Osteocyte (in vitro differentiated cells): ENCODE measurements around the genes C17orf99 and SYNGR2.

- PRO-cap: no peak
Measured at GRCh38 chr17:77778999-77779697, 179.4 kb upstream of the TNRC6C start.

DNA sequence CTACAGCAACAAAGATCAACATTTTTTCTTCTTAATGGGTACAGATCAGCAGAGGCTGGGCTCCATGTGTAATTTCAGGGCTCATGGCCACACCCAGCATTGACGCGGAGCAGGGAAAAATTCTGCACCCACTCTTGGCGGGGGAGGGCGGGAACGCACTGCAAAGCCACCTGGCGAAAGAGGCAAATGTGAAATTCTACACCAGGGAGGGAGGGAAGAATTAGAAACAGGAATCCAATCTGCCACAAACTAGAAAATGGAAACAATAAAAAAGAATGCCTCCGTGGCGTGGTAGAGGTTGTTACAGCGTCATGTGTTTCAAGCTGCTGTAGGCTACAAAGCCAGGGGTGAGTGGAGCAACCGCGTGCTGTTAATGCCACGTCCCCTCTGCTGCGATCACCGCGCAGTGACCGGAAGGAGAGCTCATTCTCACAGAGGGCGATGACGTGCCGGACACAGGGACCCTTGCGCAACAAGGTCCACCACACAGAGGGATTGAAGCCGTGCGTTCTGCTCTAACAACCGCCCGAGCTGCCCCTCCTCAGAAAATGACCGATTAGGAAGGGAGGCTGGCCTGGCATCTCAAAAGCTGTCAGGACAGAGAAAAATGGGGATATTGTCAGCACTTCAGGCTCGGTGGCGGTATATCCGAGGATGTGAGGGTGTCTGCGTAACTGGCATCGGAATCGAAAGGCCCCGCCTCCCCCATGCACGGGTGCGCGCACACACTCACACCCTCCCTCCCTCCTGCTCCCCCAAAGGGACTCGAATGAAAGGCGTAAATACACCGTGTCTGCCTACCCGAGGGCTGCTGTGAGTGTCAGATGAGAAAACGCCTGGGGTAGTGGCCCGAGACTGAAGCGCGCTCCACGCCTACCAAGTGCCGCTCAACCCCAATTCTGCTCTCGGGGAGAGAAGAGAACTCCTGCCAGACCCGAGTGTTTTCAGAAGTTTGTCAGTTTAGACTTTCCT lies 70.9 kb upstream of the TNRC6C start:
- PRO-cap: bidirectional peak, plus-strand start at position 426 of the sequence, minus-strand start at position 408 of the sequence

GRCh38 chr17:77957247-77958351 lies 904 bp upstream of the TNRC6C start:
- PRO-cap: no peak

- PRO-cap: no peak
Measured at GRCh38 chr17:77964625-77965035, 6.1 kb downstream of the TNRC6C start.

- PRO-cap: no peak
Measured at GRCh38 chr17:77974427-77974923, 16.0 kb downstream of the TNRC6C start.

GRCh38 chr17:78093455-78093745 lies 35.2 kb downstream of the TMC6 start:
- PRO-cap: no peak

- PRO-cap: no peak
Measured at GRCh38 chr17:78120473-78121598, 7.7 kb downstream of the TMC6 start.

DNA sequence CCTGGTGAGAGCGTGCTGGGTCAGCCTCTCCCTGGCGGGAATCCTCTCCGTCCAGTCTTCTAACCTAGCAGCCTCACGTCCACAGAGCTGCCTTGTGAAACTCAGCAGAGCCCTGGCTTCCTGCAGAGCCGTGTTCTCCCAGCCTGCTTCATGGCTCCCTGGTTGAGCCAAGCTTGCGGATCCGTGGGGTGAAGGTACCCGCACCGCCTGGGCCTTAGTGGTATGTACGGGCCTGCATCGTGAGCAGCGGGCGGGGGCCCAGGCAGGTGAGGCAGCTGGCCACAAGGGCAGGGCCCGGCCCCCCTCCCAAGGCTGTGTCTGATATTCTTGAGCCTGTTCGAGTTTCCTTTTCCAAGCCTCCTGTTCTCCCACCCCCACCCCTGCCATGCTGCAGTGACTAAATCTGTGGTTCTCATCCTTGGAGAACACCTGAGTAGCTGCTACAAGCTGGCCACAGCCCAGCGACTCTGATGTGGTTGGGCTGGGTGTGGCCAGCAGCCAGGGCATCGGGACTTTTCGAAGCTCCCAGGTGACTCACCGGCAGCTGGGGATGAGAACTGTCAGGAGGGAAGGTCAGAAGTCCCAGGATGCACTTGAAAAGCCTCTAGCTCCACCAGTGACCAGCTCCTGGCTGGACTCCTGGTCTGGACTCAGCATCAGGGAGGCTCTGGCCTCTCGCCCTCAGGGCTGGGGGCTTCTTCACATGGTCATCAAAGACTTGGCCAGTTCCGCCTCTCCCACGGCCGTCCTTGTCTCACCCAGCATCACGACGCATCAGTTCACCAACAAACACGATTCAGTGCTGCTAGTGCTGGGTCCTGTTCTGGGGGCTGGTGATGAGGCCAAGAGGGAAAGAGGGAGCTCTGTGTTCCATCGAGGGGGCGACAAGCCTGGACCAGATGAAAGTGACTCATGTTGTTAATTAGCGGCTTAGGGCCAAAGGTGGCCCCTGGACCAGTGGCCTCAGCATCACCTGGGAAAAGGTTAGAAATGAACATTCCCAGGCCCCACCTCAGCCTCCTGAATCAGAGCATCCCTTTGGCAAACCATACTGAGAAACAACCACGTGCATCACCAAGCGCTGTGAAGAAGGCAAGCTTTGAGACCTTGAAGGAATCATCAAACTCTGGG lies 4.1 kb upstream of the C17orf99 start:
- PRO-cap: no peak

DNA sequence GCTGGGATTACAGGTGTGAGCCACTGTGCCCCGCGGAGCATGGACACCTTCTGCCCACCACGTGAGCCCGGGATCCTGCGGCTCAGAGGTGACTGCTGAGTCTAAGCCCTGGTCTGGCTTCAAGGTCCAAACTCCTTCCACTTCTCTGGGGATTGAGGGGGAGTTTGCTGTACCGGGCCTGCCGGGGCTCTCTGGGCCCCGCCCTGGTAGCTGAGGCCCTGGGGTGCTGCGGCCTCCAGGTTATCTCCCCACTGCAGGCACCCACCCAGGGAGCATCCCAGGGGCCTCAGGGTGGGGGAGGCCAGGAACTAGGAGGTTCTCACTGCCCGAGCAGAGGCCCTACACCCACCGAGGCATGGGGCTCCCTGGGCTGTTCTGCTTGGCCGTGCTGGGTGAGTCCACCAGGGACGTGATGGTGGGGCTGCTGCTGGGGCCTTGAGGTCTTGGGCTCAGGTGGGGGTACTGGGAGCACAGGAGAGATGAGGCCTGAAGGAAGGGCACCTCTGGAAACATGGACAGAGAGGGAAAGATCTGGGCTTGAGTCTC lies at the start of gene C17orf99:
TSS of gene C17orf99 (plus strand) at position 333 of the 546 bp plus-strand sequence.
- PRO-cap: no peak

DNA sequence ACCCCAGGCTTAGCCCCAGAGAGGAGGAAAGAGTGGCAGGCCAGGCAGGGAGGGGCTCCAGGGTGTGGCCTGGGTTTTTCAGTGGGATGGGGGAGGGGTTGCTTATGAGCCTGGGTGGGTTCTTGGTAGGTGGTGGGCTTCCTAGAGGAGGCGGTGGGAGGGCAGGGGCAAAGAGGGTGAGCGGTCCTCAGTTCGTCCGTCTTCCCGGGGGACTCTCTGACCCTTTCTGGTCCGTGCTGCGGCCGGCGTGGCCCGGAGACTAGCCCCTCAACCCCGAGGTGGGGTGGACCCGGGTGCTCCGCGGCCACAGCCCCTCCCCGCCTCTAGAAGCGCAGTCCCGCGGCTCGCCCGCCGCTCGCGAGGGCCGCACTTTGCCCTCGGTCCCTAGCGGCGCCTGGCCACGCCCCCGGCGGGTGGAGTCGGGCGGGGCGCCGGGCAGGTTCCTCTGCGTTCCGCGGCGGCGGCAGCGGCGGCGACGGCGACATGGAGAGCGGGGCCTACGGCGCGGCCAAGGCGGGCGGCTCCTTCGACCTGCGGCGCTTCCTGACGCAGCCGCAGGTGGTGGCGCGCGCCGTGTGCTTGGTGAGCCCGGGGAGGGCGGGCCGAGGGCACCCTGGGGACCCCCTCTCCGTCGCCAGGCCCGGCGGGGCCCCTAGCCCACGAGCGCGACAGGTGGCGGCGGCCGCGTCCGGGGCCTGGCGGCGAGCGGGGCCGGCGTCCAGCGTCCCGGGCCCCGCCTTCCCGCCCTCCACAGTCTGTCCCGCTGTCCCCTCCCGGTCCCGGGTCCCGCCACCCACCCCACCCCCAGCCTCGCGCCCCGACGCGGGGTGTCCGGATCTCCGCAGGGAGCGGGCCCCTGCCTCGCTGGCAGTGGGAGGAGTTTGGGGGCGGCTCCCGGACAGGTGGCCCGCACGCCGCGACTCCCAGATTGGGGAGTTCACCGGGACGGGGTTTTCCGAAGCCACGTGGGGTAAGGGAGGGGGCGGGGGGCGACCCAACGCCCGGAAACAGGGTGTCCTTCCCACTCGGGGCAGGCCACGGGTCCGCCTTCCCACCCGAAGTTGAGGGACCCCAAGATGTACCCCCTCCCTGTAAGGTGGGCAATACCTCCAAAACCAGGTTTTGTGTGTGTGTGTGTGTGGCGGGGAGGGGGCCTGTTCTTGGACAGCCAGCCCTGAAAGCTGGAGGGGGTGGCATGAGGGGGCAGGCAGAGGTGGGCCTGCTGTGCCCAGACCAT lies at the start of gene SYNGR2:
TSS of gene SYNGR2 (plus strand) at position 448 of the 1,237 bp plus-strand sequence.
- PRO-cap: bidirectional peak, plus-strand start at position 448 of the sequence, minus-strand start at position 325 of the sequence

- PRO-cap: no peak
Measured at GRCh38 chr17:78267746-78268431, 36.5 kb downstream of the TMEM235 start.

DNA sequence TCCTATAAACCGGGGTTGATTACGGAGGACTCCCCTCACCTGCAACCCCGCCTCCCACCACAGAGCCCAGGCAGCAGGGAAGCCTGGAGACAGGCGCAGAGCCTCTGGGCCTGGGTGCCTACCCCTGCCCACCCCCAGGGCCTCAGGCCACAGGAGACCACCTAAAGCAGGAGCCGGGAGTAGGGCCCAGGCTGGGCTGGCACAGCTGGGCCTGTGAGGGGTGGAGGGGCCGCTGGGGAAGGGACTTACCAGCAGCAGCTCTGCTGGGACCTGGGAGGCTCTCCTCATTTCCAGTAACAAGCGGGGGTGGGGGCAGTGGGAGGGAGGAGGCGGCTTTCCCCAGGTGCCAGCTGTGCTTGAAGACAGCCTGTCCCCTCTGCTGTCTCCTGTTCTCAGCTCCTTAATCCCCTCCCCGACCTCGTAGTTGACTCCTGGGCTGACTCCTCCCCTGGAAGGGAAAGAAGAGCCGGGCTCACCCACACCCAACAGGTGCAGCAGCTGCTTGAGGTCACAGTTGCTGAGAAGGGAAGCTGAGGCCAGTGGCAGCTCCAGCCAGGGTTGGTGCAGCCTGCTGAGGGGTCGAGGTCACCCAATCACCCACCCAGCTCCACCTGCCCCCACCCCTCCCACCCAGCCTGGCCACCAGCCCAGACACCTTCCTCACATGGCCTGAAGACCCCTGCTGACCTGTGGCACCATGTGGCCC lies 46.9 kb downstream of the TMEM235 start:
- PRO-cap: no peak

GRCh38 chr17:78291989-78292265 lies 60.5 kb downstream of the TMEM235 start:
- PRO-cap: no peak

GRCh38 chr17:78324152-78325113 lies 35.4 kb downstream of the SOCS3 start:
- PRO-cap: bidirectional peak, plus-strand start at chr17:78324817, minus-strand start at chr17:78324473

GRCh38 chr17:78397869-78398371 lies 19.5 kb downstream of the PGS1 start:
- PRO-cap: no peak

GRCh38 chr17:78411960-78412480 lies 33.6 kb downstream of the PGS1 start:
- PRO-cap: no peak

DNA sequence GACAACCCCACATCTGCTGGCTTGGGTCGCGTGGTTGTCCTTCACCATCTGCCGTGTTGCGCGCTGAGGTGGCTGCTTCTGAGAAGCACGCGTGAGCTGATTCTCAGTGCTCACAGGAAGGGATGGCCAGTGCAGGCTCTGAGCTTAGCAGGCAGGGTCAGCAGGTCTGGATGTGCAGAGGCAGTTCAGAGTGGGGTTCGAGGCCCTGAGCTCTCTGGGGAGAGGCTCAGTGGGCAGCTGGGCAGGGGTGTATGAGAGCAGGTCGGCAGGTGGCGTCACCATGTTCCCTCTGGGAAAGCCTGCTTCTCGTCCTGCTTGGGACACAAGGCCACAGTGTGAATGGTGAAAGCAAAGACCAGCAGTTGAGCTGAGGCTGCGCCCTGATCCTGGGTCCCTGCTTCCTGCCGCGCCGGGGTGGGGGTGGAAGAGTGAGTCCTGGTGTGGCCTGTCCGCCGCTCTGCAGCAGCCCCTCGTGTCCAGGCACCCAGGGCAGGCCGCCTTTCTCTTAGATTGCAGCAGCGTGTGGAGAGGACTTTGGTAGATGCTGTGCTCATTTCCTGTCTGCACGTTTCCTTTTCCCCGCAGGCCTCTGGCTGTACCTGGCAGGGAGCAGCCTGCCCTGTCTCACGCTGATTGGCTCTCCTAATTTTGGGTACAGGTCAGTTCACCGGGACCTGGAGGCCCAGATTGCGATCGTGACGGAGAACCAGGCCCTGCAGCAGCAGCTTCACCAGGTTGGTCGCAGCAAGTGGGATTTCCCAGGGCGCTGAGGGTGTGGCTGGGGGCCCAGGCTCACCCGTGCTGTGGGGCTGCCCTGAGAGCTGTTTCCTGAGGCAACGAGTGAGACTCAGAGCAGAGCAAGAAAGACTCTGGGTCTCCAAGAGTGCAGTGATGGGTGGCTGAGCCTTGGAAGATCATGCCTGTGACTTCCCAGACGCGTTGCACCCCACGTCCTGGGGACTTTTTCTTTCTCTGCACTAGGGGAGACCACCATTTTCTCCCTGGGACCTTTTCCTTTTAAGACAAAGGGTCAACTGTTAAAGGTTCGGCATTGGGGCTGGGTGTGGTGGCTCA lies 36.2 kb downstream of the PGS1 start:
- PRO-cap: no peak

GRCh38 chr17:78415989-78416731 lies 37.7 kb downstream of the PGS1 start:
- PRO-cap: no peak

GRCh38 chr17:78423338-78423867 lies 45.0 kb downstream of the PGS1 start:
- PRO-cap: no peak

- PRO-cap: no peak
Measured at GRCh38 chr17:78669606-78669881, 92.3 kb upstream of the DNAH17 start.